ENCODE measurements around a stretch of chr11.

DNA sequence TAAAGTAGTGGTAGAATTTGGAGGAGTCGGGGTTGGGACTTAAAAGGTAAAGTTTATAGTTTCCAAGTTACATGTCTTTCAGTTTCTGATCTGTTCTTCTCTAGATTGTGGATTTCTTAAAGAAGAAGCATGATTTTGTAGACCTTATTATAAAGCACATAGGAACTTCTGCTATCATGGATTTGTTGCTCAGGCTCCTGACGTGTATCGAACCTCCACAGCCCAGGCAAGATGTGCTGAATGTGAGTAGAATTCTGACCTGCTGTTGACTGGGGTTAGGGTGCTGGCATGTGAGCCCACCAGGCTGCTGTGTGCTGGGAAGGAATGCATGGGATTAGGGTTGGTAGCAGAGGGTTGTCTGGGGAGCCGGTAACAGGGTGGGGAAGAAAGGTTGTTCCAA is 87.4 kb downstream of the PPP6R3 start:
- PRO-cap: no peak

DNA sequence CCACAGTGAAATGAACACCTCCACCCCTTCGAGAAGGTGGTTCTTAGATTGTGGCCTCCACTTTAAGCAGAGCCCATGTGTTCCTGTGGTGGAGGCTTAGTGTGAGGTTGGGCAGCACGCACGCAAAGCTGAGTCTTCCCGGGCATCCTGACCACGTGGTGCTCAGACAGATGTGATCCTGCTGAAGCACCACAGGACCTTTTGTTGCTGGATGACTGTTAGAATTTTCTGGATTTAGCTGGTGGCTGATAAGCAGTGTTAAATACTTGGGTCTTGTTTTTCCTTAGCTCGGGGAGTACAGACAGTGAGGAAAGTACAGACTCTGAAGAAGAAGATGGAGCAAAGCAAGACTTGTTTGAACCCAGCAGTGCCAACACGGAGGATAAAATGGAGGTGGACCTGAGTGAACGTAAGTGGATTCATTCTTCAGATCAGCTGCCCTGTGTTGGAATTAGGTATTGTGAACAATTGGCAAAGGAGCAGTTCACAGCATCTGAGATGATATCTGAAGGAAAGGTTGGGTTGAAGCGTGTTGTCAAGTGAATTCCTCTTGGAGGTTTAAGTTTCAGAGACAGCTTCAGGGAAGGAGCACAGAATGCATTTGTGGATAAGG is 88.4 kb upstream of the GAL start:
- PRO-cap: no peak

DNA sequence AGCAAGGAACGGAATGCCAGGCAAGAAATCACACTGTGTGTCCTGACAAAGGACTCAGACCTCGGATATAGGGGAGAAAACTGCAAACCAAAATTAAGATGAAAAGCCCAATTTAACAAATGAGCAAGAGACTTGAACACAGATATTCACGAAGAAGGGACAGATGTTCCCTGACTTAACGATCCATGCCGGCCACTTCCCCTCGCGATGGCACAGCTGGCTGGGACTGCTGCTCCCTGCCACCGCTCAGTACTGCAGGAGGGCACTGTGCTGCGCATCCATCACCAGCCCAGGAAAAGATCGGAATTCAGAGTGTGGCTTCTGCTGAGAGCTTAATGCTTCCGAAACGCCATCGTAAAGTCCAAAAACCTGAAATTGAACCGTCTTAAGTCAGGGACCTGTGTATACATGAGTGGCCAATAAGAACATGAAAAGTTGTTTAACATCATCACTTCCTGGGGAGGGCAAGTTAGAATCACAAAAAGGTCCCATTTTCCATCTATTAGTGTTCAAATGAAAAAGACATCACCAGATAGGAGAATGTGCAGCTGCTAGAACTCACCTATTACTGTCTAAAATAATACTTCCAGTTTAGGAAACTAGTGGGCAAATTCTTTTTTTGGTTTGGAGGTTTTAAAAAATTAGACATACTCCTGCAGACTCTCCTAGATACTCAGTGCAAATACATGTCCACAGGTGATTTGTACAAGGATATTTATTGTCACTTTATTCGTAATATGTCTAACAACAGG is 67.6 kb upstream of the GAL start:
- PRO-cap: no peak

DNA sequence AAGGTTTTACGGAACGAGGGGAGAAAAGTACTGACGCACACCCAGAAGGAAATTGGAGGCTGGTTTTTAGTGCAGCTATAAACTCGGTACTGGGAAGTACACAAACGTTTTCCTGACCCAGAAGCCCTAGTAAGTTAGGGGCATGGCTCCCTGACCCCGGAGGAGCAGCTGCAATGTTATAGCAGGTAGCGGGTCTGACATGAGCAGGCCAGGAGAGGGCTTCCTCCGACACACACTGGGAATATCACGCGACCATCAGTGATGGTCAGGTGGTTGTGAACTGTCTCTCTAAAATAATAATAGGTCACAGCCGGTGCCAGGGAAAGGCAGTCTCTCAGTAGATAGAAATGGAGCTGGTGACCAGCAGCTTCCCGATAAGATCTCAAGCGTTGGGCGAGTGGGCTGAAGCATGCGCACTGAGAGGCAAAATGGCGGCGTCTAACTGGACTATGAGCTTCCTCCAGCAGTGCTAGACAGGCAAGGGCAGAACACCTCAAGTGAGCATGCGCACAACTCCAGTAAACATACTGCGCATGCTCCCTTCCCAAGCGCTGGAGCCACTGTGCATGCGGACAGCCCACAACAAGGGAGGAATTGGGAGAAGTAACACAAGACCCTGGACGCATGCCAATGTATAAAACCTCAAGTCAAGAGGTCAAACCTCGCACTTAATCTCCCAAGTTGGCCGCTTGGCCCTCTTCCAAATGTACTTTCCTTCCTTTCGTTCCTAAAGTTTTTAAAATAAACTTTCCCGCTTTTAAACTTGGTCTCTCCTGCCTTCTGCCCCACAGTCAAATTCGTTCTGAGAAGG is 22.3 kb upstream of the TESMIN start:
- PRO-cap: no peak

DNA sequence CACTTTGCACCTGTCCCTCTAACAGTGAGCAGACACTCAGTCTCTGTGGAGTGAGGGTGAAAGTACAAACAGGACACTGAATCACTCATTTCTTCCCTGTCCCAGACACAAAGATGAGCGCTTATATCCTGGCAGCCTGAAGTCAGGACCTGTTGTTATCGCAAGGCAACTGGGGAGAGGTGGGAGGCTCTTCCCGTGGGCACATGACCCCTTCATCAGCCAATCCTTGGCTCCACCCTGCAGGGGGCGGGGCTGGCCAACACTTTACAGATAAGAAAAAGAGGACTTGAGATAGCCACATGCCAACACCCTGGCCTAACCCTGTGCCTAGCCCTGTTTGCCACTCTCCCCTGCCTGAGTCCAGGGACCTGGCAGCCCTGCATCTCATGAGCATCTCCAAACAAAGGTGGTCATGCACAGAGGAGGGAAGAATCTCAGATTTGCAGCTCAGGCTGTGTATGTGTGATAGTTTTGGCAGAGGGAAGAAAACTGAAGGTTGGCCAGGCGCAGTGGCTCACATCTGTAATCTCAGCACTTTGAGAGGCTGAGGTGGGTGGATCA is 29.6 kb upstream of the TESMIN start:
- PRO-cap: no peak

- PRO-cap: no peak
Observed at GRCh38 chr11:68897869-68898817, 5.5 kb downstream of the MRPL21 start.

DNA sequence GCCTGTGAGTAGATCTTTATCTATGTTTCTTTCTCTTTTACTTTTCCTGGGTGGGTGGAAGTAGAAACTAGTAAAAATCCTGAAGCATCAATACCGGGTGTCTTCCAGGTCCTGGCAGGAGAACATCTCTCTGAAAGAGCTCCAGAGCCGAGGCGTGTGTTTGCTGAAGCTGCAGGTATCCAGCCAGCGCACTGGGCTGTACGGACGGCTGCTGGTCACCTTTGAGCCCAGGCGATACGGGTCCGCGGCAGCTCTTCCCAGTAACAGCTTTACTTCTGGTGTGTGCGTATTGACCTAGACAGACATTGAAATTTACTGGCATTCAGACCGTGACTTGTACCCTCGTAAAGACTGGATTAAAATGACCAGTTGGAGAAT is 2.3 kb downstream of the IGHMBP2 start:
- PRO-cap: no peak

- PRO-cap: no peak
Observed at GRCh38 chr11:68923428-68924072, 19.9 kb downstream of the IGHMBP2 start.

DNA sequence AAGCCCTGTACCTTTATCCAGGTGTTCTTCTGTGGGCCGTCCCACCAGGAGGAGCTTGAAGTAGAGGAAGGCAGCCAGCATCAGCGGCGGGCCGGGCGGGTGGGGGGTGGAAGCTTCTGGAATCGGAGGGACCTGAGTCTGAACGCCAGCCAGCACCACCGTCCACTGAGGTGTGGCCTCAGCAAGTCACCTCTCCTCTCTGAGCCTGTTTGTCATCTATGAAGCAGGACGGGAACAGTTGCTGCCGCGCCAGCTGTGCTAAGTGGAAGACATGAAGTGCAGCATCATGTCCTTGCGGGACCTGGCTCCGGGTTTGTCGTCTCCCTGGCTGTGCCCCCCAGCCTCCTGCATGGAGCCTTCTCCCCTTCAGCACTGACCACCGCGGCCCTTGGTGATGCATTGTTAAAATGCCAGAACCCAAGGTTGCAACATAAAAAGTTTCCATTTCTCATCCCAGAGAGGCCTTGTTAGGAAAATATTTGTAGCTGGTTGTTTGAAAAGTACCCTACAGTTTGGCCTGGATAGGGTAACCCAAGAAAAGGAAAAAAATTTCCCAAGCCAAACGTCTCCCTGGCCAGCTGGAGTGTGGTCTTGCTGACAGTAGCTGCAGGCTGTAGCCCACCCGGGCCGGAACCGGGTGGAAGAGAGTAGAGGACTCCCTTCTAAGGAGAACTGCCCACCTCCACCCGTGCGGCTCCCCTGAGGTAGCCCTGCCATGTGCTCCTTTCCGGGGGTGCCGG is 38.2 kb downstream of the IGHMBP2 start:
- PRO-cap: no peak

DNA sequence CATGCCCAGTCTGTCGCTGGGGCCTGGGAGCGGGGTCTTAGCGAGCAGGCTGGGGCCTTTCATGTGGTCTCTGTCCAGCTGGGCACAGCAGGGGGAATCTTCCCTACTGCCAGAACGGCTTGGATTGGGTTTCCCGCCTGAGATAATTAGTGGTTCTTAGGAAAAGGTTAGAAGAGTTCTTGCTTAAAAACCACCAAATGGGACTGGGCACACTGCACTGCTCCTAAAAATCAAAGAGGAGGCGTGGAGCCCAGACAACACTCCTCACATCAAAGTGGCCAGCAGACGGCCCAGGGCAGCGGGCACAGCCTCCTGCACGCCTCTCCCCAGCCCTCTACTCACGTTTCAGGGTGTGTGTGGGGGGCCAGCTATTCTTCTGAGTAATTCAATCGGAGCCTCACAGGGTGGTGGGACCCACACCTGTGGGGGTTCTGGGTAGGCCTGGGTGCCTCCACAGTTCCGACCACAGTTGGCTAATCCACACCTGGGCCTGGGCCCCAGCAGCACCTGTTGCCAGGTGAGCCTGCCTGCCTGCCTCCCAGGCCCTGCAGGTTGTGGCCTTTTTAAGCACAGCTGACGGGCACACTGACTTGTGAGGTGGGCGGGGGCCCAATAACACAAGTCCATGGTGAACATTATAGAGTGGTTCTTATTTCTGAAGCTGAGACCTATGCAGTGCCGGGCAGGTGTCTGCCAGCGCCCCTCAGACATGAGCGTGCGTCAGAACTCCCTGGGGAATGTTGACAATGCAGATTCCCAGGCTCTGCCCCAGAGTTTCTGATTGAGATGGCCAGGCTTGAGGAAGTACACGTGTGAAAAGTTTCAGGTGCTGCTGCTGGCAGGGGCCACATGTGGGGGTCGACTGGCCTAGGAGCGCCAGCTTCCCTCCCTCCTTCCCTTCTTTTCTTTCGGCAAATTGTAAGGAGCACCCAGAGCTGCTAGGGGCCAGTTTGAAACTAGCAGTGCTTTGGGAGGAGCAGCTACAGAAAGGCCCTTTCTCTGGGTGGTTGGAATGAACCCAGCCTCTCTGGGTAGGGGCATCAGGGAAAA is 46.0 kb downstream of the TPCN2 start:
- PRO-cap: no peak

GRCh38 chr11:69115465-69116134 is 40.1 kb upstream of the SMIM38 start:
- PRO-cap: no peak

DNA sequence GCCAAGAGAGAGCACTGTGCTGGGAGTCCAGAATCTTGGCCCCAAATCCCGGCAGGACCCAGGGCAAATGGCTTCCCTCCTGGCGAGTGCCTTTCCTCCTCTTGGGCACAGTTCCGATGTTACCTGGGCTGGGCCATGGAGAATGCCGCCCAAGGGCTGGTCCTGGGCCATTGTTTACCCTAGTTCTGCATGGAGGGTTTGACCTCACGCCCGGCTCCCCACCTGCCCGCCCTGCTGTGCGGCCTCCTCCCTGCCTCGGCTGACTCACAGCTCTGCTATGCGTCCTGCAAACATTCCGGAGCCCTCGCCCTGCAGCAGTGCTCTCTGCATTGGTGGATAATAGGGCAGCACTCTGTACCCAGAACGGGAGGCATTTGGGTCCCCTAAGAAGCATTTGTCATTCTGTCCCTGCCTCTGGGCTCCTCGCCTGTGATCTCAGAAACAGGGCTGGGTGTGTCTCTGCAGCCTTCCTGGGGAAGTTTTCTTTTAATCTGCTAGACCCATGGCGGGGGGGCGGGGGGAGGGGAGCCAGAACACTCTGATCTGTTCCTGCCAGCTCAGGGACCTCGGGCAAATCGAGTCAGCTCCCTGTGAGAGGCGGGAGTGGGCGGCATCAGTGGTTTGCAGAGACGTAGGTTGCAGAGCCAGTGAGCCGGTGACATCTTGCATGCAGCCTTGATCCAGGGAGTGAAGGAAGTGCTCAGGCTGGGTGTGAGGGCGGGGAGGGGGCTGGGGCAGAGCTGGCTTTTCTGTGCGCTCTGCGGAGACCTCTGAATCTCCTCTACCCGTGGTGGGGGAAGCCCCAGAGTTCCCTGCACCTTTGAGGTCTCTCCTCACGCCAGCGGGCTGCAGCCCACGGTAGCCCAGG is 32.9 kb upstream of the SMIM38 start:
- PRO-cap: no peak

DNA sequence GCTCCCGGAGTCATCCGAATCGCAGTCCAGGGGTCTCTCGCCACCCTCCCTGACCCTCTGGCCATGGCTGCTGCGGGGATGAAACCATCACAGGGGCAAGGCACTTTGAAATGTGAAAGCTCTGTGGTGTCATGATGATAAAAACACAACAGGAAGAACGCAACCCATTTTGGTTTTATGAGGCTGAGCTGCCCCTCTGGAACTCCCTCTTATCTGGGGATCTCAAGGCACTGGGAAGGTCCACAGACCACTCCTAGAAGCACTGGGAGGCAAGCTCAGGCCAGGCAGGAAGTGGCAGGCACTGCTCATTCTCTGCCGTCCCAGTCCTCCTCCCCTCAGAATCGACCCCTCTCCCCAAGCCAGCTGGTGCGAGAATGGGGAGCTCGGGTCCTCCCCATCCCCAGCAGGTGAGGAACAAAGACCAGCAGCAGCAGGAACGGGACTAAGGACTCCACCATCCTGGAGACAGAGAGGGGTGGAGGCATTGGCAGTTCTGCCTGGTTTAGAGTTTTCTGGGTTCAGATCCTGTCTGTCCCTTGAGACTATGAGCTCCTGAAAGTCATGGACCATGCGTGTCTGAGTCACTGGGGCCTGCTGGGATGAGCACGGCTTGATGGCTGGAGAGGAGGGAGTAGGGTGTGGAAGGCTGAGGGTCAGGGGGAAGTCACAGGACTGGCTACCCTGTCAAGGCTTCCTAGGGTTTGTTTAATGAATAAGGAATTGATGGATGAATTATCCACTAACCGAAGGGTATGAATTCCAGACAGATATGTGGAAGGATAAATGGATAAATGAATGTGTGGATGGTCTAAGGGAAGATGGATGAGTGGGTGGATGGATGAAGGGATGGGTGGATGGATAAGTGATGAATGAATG is 6.3 kb downstream of the MYEOV start:
- PRO-cap: no peak

DNA sequence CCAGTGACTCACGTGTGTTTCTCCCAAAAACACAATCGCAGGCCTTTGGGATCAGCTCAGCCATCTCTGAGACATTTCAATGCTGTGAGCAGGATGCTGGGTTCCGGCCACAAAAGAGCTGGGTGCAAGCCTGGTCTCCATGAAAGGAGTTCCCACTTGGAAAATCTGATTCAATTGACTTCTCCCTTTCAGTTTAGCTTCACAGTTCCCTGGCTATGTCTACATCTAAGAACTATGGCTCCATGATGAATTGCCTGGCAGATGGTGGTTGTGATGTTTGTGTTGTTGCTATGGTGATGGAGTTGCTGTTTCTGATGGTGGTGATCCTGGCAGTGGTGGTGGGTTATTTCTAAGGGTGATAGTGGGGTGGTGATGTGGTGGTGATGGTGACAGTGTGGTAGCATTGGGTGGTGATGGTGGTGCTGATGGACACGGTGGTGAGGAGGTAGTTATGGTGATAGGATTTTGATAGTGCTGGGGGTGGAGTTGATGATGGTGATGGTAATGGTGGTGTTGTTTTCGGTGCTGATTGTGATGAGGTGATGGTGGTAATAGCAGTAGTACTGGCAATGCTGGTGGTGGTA is 28.1 kb downstream of the MYEOV start:
- PRO-cap: no peak

- PRO-cap: no peak
Observed at GRCh38 chr11:69419372-69420035, 125.5 kb downstream of the MYEOV start.

DNA sequence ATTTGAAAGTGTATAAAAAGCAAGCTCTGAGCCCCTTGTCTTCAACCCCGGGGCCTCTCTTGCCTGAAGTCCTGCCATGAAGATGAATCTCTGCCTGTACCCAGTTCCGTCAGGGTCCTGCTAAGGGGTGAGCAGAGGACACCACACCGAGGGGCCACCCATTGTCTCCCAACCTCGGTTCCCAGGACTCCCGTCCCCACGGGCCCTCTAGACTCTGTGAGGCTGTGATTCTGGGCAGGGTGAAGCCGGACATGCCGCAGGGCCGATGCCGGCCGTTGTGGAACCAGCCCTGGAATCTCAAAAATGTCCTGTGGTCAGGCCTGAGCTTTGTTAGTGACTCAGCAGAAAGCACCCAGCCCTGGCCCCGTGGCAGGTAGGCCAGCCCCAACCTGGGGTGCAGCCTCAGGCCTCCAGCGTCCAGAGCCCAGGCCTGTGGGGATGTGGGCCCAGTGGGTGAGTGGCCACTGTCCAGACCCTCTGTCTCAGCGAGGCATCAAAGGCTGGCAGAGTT is 126.5 kb downstream of the MYEOV start:
- PRO-cap: no peak

GRCh38 chr11:69425566-69425765 is 131.5 kb downstream of the MYEOV start:
- PRO-cap: no peak

- PRO-cap: unidirectional peak, minus-strand start at chr11:69480664
Observed at GRCh38 chr11:69480410-69481001, 160.4 kb upstream of the CCND1 start.

DNA sequence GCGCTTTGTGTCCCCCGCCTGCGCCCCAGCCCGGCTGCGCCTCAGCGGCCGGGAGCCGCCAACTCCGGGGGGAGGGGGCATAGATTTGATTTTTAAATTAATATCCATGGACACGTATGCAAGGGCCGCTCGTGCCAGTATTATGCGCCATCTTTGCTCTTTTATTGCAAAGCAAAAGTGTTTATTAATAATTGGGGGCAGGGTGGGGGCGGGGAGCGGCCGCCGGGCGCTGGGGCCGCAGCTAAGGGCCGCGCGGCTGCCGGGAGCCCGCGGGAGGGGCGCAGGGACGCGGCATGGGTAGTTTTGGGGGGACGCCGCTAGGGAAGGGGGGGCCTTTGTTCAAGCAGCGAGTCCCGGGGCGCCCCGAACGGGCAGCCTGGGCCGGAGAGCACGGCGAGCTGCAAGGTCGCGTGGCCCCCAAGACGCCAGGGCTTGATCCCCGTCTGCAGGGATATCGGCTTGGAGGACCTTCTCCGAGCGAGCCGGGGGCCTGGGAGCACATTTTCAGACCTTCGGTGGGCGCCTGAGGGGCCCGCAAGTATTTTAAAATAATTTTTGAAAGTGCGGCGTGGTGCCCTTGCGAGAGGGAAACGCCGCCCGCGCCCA is 967 bp downstream of the CCND1 start:
- PRO-cap: no peak

GRCh38 chr11:69649296-69649962 is 8.5 kb downstream of the CCND1 start:
- PRO-cap: no peak

Measured in ileum (tissue), 1 donor.